Breast (tissue), 4 donors: ENCODE measurements around a stretch of chr2.

GRCh38 chr2:216505388-216505883, 6.8 kb downstream of the RPL37A start:
- PRO-cap, 3 experiments = no peak in any of the 3 experiments
- RRBS = no CpG with 5 or more reads among the region's 6 CpGs

DNA sequence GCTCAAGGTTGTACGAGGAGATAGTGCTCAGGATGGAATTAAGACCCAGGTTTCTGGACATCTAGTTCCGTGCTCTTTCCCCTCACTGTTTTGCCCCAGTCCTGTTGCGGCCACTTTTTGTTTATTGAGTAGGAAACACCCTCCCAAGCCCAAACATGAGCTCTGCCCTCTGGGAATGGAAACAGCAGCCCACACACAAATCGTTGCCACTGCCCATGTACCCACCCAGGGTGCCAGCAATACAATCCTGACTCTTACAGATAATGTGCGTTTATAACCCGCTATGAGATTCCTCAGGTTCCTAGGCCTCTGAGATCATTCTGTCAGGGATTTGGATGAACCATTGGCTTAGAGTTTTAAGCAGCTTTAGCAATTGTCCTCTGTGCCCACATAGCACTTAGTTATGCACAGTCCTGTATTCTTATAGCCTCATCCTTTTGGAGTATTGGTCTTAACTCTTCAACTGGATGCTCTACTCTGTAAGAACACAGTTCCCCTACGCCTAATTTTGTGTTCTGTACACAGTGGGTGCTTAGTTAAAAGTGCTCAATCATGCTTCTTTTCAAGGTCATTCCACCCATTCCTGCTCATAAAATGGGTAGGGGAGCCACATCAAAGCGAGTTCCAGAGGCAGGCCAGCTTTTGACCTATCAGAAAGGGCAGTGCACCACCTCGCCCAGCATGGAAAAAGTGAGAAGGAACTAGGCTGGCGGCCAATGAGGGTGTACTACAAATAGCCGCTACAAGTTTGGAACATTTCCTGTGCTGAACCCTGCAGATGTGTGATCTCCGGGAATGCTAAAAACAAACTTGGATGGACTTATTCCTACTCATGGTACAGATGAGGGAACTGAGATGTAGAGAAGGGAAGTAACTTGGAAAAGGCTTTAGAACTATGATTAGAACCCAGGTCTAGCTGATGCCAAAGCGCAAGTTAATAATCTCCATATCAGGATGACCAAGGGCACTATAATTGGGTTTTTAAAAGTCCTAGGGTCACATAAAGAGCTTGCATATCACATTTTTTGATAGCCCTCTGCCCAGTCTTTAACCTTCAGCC, 60.2 kb upstream of the IGFBP2 start:
- PRO-cap, 3 experiments = no peak in any of the 3 experiments
- RRBS = no CpG with 5 or more reads among the region's 13 CpGs

GRCh38 chr2:216616208-216616588, 17.0 kb upstream of the IGFBP2 start:
- PRO-cap, 3 experiments = no peak in any of the 3 experiments
- RRBS = no CpG with 5 or more reads among the region's 2 CpGs

GRCh38 chr2:216663794-216664467, 30.7 kb downstream of the IGFBP2 start:
- PRO-cap, 3 experiments = no peak in any of the 3 experiments
- RRBS = 83% methylated on average over 18 of the region's 27 CpGs

- PRO-cap, 3 experiments = no peak in any of the 3 experiments
- RRBS = no CpG with 5 or more reads among the region's 10 CpGs
Observed at GRCh38 chr2:216664834-216665776, 30.2 kb downstream of the IGFBP5 start.

GRCh38 chr2:217105693-217106179, 245.9 kb upstream of the TNP1 start:
- PRO-cap, 3 experiments = peak in 1 of 3 experiments; most common plus-strand start chr2:217106035 (in 1); most common minus-strand start chr2:217105878 (in 1)
- RRBS = no CpG with 5 or more reads among the region's 3 CpGs

DNA sequence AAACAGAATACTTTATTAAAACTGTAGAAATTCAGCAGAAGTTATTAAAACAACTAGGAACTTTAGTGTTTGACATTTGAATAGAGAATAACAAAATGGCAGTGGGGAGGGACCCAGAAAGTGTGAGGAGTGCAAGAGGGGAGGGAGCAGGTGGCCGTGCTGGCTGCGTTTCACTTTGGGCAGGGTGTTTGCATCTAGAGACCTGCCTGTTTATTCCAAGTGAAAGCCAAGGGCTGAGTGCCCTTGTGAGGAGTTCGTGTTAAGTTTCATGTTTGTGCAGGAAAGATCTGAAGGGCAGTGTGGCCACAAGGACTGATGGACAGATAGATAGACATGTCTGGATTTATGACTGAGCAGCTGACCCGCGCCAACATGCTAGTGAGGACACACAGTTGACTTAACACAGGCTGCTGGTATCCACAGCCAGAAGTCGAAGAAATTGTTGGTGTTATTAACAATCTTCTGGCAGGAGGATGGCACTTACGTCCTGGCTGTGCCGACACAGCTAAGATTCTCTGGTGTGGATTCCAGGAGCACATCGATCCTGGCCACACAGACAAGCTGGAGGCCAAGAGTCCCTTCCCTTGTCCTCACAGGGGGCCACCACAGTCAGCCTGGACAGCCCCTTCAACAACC, 387.6 kb upstream of the TNP1 start:
- PRO-cap, 3 experiments = no peak in any of the 3 experiments
- RRBS = no CpG with 5 or more reads among the region's 9 CpGs

GRCh38 chr2:217361095-217361406, 501.2 kb upstream of the TNP1 start:
- PRO-cap, 3 experiments = no peak in any of the 3 experiments
- RRBS = no CpG with 5 or more reads among the region's 1 CpG

GRCh38 chr2:217419129-217419690, 559.3 kb upstream of the TNP1 start:
- PRO-cap, 3 experiments = no peak in any of the 3 experiments
- RRBS = no CpG with 5 or more reads among the region's 4 CpGs

- PRO-cap, 3 experiments = no peak in any of the 3 experiments
- RRBS = no CpG with 5 or more reads among the region's 11 CpGs
Observed at GRCh38 chr2:217610329-217610862, 392.4 kb downstream of the TNS1 start.

DNA sequence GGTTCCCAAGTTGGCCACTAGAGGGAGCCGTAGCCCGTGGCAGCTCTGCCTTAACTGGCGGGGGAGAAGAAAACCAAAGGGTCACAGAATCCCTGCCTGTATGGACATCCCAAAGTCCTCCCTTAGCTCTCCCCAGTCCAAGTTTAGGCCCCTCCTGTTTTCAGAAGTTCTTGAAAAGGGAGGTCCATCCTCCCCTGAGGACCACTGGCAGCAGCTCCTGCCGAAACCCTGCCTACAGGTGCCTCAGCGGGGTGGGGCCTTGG, 213.5 kb downstream of the TNS1 start:
- PRO-cap, 3 experiments = no peak in any of the 3 experiments
- RRBS = no CpG with 5 or more reads among the region's 5 CpGs

DNA sequence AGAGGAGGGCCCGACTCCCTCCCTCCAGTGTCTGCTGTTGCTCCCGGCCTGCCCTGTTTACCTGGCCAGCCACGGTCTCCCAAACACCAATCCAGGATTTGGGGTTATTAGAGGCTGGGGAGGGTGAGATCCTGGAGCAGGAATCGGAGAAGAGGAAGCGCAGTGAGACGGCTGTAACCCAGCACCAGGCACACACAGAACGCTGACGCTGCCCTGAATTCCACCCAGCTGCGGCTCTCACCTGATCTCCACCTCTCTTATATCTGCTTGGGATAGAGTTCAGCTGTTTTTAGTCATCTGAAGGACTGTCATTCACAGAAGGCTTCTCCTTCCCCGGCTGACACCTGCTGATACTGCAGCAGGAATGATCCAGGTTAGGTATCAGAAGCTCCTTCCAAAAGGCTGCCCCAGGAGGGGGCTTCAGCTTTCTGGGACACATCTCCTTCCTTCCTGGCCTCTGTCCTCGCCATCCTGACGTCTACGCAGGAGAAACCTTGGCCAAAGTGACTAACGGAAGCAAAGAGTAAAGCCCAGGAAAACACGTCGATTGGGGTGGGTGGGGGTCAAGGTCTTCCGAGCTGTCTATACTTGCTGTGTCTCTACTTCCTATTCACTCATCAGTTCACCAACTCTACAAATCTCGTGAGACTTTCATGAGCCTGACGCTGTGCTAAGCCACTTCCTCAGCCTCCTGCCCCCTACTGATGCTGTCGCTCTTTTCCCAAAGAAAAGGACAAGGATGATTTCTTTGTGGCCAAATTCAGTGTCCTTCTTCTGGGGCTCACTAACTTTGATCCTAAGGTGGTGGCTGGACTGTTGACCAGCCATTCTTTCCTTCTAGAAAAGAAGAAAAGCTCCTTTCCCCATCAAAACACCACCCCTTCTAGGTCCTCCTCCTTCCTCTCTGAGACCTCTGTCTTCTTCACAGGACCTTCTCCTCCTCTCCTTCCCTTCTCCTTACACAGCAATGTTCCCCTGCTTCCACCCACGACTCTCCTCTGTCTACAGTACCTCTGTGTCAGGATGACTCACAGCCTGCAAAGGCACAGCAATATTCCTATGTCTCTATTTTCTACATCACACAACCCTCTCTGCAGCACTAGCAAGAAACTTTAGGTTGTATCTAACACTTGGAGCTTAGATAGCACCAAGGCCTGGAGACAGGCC, 212.6 kb downstream of the TNS1 start:
- PRO-cap, 3 experiments = no peak in any of the 3 experiments
- RRBS = 23% methylated on average over 2 of the region's 21 CpGs

- PRO-cap, 3 experiments = no peak in any of the 3 experiments
- RRBS = no CpG with 5 or more reads among the region's 5 CpGs
Observed at GRCh38 chr2:217842013-217842824, 160.6 kb downstream of the TNS1 start.

- PRO-cap, 3 experiments = no peak in any of the 3 experiments
- RRBS = no CpG with 5 or more reads among the region's 4 CpGs
Observed at GRCh38 chr2:217846200-217846942, 156.4 kb downstream of the TNS1 start.

DNA sequence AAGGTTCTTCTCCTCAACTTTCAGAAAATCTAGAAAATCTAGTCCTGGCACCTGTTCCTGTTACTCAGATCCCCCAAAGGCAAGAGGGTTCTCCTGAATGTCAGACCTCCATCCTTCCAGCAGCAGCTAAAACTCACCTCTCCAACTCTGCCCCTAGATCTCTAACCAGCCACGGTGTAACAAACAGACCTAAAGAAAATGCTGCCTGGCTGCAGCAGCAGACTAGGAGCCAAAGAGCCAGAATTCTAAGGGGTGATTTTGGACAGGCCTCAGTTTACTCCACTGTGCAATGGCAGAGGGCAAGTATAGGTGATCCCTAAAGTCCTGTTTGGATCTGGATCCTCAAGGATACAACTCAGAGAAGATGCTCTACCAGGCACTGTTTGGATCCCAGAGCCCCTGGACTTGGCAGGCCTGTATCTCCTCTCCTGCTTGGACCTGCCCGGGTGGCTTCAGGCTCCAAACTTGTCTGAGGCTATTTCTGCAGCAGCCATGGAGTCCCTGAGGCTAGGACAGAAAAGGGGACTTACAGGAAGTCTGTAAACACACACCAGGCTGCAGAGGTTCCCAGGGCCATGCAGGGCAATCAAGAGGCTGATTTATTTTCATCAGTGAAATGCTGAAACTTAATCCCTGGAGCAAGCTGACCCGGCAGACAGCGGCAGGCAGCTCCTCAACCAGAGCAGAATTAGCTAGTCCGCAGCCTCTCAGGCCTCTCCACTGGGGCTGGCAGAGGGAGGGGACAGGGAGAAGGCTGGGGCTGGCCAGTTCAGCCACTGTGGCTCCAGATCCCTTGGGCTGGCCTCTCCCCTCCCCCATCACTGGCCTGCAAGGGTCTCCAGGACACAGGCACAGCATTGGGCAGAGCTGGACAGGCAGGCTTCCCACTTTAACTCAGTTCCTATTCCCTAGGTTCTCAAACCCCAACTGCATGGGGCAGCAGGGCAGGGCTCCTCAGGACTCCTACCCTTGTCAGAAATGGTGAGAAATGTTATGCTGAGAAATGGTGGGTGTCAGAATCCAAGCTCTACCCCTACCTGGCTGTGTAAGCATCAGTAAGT, 136.5 kb downstream of the TNS1 start:
- PRO-cap, 3 experiments = no peak in any of the 3 experiments
- RRBS = no CpG with 5 or more reads among the region's 5 CpGs

DNA sequence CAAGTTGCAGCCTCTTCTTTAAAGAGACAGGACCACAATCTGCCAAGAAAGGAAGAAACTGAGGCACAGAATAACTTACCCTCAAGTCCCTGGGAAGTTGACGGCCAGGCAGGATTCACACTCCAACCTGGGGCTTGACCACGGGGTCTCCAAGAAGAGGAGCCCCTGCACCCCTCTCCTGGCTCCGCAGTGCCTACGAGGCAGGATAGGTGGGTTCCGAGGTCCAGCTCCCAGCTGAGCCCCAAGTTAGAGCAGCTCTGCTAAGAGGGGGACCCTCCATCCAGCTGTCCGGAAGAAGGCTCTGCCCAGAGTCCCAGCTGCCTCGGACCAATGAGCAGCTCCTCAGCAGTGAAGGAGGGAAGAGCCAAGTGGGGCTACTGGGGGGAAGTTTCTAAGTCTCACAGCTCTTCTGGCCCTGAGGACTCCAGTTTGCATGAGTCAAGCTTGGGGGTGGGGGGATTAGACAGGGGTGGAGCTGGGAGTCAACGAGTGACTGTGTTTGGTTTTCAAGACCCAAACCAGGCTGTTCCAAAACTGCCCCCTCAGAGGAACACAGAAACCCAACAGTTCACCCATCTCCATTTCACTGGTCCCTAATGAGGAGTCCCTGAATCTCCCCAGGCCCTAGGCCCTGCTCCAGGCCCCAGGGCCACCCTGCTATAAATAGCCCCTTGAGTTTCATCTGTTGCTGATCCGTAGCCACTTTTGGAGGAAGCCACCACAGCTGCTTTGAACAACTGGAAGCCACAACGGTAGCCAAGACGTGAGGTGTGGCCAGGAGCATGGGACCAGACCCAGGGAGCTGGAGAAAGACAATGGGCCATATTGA, 101.0 kb downstream of the TNS1 start:
- PRO-cap, 3 experiments = no peak in any of the 3 experiments
- RRBS = no CpG with 5 or more reads among the region's 11 CpGs

DNA sequence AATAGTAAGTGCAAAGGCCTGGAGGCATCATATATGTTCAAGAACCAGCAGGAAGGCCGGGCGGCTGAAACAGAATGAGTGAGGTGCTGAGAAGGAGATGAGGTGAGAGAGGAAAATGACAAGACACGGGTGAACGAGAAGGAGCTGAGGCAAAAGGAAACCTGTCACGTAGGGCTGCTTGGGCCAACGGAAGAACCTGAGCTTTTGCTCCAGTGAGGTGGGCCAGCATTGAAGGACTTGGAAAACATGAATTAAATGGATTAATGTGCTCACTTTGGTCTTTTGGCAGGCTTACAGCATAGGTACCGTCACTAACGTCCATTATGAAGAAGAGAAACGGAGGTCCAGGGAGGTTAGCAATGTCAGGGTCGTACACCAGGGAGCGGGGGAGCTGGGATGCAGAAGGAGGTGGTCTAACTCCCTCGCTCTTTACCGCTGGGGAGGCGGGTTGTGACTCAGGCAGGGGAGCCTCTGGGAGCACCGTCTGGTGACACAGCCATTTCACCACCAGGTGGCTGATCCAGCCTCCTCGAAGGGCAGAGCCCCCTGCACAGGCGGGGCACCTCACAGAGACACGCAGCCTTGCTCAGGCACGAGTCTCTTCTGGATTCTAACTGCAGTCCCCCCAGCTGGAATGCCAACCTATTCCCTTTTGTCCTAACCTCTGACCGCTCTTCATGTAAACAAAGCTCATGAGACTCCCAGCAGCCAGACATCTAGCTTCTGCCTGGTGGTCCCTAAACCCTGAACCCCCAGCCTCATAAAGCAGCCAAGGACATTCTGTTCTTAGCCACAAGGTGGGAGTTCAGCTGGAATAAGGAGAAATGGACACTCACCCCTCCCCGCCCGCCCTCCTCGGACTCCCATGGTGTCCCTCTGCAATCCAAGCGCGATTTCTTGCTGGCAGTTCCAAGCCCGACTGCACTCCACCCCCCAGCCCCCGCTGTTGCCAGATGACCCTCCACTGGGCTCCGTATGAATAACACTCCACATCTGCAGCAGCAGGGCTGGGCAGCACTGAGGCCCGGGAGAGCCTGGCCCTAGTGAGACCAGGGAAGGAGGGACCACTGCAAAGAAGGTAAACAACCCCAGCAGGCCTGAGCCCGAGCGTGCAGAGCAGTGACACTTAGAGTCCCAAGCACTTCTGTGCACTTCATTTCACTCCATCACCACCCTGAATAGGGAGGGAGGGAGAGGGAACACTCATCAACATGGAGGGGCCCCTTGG, 84.5 kb downstream of the TNS1 start:
- PRO-cap, 3 experiments = no peak in any of the 3 experiments
- RRBS = no CpG with 5 or more reads among the region's 31 CpGs

- PRO-cap, 3 experiments = no peak in any of the 3 experiments
- RRBS = no CpG with 5 or more reads among the region's 3 CpGs
Observed at GRCh38 chr2:217935097-217935451, 67.7 kb downstream of the TNS1 start.

- PRO-cap, 3 experiments = no peak in any of the 3 experiments
- RRBS = no CpG with 5 or more reads among the region's 9 CpGs
Observed at GRCh38 chr2:217941980-217942800, 60.6 kb downstream of the TNS1 start.

GRCh38 chr2:217976892-217977443, 25.8 kb downstream of the TNS1 start:
- PRO-cap, 3 experiments = no peak in any of the 3 experiments
- RRBS = no CpG with 5 or more reads among the region's 7 CpGs